Mononuclear cell (primary cell): ENCODE measurements around a stretch of chr5.

DNA sequence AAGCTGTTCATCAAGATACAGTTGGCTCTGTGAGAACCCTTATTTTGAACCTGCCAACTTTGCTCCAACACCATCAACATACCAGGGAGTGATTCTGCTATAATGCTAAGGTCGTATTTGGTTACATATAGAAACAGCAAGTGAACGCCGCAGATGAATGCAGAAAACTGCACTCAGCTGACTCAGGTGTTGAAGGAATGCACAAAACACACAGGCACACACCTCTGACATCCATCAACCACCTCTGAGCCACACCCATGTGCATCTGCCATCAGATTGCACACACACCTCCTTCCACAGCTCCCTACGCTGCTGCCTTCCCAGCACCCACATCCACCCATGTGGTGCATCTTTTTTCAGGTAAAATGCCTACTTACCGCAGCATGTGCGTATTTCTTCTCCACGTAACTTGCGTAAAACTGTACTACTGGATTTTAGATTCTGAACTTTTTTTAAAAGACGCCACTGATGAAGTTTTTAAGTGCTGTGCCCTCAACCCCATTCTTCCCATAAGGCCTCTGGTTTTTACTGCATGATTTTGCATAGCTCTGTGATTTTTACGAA lies 7.1 kb downstream of the STK10 start:
- RRBS, result no CpG with 5 or more reads among the region's 10 CpGs

DNA sequence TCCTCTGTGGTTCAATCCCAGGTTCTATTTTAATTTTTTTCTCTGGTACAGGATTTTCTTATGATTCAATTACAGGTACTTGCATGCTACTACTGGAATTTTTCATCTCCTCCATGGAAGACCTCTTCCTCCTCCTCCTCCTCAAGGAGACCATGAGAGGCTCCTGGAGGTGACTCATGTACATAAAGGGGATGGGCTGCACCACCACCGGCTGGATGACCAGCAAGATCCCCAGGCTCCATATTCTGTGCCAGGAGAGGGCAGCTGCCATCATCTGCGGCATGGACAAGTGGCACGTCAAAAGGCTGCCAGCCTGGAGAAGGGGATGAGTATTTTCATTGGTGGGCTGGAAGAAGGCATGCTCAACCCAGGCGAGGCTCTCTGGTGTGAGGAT lies 28.8 kb downstream of the UBTD2 start:
- RRBS, result no CpG with 5 or more reads among the region's 4 CpGs

DNA sequence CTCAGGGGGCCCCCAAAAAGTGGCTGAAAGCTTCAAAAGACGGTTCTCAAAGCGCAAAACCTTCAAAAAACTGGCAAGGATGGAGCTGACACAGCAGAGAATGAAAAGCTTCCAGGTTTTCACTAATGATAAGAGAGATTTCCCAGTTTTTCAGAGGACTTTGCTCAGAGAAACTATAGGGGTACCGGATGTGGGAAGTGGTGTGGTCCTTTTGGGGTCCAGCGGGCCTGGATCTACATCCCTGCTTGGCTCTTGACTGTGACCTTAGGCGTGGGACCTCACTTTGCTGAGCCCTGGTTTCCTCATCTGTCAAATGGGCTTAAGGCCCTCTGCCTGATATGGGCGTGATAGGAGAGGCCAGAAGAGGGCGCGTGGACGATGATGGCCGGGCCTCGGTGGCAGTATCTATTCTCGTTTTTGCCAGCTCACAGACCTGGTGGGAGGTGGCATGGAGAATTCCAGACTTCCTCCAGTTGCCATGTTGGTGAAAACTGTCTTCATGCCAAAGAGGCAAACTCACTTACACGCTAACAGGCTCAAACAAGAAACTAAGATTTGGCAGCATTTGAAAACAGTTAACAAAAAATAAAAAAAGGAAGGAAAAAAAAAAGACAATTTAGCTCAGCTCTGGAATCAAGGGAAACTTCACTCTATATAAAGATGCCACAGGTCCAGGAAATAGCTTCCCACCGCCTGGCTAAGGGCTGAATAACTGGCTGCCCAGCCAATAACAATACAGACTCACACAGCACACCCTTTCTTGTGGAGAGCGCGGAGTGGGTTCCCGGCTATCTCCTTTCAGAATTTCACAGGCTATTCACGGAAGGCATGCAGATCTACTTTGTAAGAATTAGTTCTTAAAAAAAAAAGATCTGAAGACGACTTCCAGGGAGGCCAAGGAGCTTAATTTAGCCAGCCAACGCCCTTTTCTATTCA lies 1.8 kb downstream of the SH3PXD2B start:
- RRBS, result no CpG with 5 or more reads among the region's 20 CpGs

DNA sequence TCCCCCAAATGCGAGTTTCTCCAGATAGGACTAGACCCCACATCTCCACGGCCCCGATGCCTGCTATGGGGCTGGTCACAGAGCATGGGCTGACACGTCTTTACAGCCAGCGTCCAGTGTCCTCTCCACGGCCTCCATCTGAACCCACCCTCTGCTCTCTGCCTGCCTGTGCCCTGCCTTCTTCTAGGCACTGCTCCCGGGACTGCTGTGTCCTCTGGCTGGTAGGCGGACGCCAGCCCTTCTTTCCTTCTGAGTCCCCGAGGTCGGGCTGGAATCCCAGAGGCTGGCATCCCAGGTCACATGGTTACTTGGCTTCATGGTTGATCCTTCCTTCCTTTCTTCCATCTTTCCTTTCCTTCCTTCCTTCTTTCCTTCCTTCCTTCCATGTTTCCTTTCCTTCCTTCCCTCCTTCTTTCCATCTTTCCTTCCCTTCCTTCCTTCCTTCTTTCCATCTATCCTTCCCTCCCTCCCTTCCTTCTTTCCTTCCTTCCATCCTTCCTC lies 67.0 kb upstream of the NEURL1B start:
- RRBS, result no CpG with 5 or more reads among the region's 11 CpGs

DNA sequence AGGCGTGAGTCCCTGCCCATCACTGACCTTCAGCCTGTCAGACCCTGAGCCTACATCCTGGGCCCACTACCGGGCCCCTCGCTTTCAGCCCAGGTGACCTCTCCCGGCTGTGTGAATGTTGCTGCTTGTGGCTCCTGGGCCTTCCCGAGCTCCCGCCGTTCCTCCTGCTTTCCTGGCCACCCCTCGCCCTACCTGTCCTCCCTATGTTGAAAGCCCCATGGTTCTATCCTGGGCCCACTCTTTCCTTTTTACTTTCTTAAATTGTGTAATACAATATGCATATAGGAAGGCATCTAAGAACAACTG lies 36.8 kb downstream of the NEURL1B start:
- RRBS, result no CpG with 5 or more reads among the region's 8 CpGs

- RRBS, result no CpG with 5 or more reads among the region's 12 CpGs
Measured at GRCh38 chr5:172678253-172679293, 37.5 kb downstream of the NEURL1B start.

DNA sequence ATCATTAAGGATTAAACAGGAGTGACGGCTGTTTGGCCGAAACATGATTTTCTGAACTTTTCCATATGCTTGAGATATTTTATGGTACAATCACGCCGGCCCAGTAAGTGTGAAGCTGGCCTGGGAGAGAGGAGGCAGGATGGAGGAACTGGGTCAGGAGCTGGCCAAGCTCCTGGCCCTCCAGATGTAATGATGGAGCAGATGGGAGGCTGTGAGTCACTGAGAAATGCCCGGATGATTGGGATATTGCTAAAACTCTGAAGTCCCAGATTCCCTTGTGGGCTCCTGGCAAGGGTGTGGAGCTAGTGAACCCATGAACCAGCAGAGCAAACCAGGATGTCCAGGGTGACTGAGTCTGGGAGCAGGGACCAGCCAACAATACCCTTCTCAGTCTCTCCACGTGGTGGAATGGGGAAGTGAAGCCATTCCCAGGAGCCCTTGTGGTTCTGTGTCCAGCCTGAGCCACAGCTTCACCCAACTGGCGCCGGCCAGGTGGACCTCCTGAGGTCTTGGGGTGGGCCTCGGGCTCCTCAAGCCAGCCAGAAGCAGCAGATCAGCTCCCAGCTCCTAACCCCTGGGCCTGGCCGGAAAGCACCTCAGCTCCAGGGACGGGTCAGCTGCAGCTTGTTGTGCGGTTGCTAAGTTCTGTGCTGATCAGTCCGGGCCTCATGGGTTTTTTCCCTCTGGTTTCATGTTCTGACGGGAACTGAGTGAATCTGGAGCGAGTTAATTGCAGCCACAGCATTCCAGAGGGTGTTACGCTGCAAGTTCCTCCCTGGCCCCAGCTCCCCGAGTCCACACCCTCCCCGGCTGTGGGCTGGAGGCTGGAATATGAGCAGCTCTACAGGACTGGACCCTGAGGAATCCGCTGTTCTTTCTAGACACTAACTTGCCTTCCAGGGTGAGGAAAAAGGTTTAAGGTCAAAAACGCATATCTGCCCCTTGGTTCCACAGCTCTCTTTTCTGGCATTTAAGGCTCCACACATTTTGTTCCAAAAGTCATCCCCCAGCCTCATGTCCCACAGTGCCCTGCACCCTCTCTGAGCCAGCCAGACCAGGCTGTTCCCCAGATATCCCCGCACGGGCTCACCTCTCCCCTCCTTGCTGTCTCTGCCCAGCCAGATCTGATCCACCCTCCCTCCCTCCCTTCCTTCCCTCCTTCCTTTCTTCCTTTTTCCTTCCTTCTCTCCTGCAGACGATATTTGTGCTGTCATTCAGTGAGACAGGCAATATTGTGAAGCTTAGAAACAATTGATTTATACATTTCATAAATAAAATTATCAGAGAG lies 37.5 kb downstream of the DUSP1 start:
- RRBS, result 80% methylated on average over 6 of the region's 23 CpGs

- RRBS, result no CpG with 5 or more reads among the region's 3 CpGs
Measured at GRCh38 chr5:172746538-172747270, 24.3 kb downstream of the DUSP1 start.

- RRBS, result no CpG with 5 or more reads among the region's 6 CpGs
Measured at GRCh38 chr5:172751639-172752061, 19.3 kb downstream of the DUSP1 start.

GRCh38 chr5:172771293-172772015 lies 459 bp upstream of the DUSP1 start:
- RRBS, result 3% methylated on average over 9 of the region's 56 CpGs

DNA sequence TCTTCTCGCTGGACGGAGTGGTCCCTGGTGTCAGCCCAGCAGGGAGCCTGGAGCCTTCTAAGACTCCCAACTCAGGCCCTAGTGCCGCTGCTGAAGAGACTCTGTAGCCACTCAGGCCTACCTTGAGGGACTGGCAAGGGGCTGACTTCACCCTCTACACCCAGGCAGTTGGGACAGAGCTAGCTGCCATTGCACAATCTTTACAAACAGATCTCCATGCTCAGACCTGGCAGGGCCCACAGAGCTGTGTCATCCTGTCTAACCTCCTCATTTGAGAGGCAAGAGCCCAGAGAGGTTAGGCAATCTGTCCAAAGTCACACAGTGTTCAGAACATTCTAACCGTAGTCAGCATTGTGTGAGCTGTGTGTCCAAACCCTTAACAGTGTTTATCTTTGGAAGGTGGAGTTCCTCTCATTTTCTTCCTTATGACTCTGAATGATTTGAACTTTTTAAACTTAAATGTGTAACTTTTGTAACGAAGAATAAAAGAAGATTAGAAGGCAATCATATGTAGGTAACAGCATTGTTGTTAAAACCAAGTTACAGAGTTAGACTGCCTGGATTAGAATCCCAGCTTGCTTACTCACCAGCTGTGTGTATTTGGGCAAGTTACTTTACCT lies 4.6 kb upstream of the DUSP1 start:
- RRBS, result no CpG with 5 or more reads among the region's 5 CpGs

- RRBS, result no CpG with 5 or more reads among the region's 4 CpGs
Measured at GRCh38 chr5:172832529-172833073, 1.4 kb upstream of the ERGIC1 start.

- RRBS, result no CpG with 5 or more reads among the region's 6 CpGs
Measured at GRCh38 chr5:172847823-172848828, 14.1 kb downstream of the ERGIC1 start.

GRCh38 chr5:172867325-172867793 lies 33.3 kb downstream of the ERGIC1 start:
- RRBS, result no CpG with 5 or more reads among the region's 7 CpGs

DNA sequence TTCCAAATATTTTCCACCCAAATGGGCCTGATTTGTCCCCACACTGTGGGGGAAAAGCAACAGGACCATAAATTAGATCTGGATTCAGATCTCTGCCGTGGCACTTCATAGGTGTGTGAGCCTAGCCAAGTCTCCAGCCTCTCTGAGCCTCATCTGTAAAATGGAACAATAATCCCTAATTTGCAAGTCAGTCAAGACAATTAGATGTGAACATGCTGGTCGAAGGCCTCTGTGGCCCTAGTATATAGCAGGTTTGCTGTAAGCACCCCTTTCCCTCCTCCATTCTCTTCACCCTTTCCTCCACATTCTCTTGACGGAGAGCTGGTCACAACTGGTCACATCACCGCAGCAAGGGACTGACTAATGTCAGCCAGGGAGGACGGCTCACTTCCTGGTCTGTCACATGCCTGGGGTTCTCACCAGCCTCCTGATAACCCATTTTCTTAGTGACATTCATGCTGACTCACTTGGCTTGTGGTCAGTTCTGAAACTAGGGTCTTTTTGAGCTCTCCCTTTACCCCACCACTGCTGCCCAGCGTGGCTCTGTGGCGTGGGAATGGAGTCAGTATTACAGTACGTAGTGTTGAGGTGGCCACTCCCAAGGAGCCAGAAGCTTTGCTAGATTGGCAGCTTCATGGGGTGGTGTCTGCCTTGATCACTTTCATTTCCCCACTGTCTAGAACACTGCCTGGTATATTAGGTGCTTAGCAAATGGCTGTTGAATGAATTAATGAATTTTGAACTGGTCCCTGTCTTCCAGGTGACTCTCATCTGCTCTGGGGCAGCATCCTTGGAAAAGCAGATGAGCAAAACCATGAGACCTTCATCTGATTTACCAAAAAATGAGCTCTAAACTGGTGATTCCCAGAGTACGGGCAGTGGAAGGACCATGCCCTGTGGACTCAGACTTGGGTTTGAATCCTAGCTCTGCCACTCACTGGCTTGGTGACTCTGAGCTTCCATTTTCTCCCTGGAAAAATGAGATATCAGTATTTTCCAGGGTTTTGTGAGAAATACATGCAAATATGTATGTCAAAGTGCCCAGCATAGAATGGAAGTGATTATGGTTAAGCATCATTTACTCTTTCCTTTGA lies 47.9 kb downstream of the ERGIC1 start:
- RRBS, result no CpG with 5 or more reads among the region's 9 CpGs

- RRBS, result no CpG with 5 or more reads among the region's 24 CpGs
Measured at GRCh38 chr5:172950700-172951945, 8.1 kb upstream of the RPL26L1 start.

DNA sequence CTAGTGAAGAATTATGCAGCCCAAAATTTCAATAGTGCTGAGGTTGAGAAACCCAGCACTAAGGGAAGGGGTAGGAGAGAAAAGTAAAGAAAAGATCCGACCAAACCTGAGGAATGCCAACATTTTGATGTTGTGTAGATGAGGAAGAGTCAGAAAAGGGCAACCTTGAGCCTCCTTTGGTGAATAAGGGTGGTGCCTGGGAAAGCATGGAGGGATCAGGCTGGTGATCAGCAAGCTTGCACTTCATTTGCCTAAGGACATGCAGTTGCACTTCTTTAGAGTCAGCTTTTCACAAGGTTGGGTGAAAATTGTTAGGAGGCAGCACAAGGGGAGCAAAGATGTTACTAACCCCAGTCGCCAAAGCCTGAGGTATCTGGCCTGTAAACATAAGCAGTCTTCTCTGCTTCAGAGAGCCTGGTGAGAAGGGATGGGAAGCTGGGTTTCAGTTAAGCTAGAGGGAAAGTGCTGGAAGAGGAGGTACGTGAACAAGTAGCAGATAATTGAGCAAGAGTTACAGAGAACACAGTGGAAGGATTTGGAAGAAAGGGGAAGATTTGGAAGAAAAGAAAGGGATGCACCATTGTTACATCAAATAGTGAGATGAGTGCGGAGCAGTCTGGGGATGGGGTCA lies 20.5 kb downstream of the ATP6V0E1 start:
- RRBS, result no CpG with 5 or more reads among the region's 4 CpGs

- RRBS, result no CpG with 5 or more reads among the region's 6 CpGs
Measured at GRCh38 chr5:173016237-173017095, 32.9 kb downstream of the ATP6V0E1 start.

DNA sequence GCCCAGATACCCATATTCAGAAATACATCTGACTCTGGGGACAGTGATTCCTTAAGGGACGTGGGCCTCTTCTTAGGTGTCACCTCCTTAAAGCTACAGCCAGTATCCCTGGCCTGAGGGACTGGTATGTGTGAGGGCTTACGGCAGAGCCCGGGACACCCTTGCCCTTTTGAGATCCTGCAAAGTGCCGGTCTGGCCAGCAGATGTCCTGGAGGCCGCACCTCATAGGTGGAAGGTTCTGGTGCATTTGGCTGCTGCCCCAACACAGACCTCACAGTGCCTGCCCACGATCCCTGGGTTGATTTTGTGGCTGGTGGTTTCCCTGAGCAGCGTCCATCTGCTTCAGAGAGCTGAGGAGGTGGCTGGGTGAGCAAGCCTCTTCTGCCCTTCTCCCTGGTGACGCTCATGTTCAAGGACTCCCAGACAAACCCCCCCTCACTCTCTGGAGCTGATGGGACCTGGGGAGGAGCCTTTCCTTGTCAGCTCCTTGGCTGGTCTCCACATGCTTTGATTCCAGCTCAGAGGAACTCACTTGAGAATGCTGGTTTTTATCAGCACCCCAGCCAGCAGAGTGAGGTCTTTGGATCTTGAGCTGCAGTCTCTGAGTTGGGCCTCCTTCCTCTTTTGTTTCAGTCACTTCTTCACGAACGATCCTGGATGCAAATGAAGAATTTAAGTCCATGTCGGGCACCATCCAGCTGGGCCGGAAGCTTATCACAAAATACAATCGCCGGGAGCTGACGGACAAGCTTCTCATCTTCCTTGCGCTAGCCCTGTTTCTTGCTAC lies 19.0 kb downstream of the BNIP1 start:
- RRBS, result no CpG with 5 or more reads among the region's 16 CpGs

DNA sequence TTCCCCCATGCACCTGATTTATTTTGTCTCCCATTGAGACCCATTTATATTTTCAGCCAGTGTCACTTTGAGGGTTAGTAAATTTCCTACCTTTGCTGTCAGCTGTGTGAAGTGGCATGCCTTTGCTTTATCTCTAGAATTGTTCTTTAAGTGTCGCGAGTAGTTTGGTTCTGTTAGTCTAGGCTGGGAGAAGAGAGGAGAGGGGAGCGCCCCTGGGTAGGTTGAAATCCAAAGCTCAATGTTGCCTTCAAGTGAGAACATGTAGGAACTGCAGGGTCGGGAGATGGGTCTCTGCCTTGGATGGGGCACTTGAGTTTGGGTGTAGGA lies 46.4 kb downstream of the STC2 start:
- RRBS, result no CpG with 5 or more reads among the region's 4 CpGs